Neutrophil (primary cell): ENCODE measurements around a stretch of chr10.

- PRO-cap = no peak
Observed at GRCh38 chr10:71235337-71235802, 23.0 kb downstream of the UNC5B start.

DNA sequence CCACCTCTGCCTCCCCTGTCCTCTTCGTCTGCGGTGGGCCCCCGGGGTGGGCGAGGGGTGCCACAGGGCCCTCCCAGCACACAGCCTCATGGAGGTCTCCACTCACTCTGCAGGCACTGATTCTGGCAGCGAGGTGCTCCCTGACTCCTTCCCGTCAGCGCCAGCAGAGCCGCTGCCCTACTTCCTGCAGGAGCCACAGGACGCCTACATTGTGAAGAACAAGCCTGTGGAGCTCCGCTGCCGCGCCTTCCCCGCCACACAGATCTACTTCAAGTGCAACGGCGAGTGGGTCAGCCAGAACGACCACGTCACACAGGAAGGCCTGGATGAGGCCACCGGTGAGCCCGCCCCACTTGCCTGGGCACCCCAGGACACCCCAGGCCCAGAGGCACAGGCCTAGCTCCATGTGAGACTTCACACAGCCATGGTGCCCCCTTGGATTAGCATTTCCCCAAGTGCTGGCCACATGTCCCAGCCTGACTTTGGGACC is 39.3 kb upstream of the SLC29A3 start:
- PRO-cap = no peak

DNA sequence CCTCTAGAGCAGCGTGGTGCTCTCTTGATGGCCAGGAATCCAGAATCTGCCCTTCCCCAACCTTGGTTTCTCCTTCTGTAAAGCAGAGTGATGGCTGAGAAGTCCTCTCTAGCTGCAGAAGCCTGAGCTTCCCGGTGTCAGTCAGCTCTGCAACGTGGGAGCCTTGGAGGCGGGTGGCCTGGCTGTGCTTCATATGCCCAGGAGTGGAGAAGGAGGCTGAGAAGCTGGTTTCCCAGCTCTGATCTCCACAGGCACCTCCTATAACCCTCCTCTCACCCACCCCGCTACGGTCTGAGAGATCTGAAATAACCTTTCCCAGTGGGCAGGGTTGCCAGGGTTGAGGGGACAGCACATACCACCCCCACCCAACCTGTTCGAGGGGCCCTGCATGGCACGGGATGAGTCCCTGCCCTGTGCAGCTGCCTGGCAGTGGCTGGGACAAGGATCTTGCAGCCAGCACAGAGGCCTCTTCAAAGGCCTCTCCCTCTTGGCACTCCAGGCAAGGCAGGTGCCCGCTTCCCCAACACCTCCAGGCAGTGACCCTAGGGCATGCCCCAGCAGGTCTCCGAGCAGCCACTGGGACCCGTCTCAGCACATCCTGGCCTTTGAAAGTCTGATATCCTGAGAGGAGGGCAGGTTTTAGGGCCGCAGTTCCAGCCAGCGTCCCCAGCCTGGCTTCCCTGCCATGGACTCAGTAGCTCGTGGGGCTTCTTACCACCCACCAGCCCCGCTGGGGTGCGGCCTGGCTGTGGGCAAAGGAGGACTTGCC is 18.3 kb upstream of the SLC29A3 start:
- PRO-cap = no peak

GRCh38 chr10:71337093-71337642 is 18.1 kb downstream of the SLC29A3 start:
- PRO-cap = no peak

- PRO-cap = no peak
Observed at GRCh38 chr10:71345041-71345487, 26.0 kb downstream of the SLC29A3 start.

- PRO-cap = no peak
Observed at GRCh38 chr10:71347829-71348293, 28.8 kb downstream of the SLC29A3 start.

GRCh38 chr10:71397848-71398296 is 1.2 kb downstream of the CDH23 start:
- PRO-cap = no peak

DNA sequence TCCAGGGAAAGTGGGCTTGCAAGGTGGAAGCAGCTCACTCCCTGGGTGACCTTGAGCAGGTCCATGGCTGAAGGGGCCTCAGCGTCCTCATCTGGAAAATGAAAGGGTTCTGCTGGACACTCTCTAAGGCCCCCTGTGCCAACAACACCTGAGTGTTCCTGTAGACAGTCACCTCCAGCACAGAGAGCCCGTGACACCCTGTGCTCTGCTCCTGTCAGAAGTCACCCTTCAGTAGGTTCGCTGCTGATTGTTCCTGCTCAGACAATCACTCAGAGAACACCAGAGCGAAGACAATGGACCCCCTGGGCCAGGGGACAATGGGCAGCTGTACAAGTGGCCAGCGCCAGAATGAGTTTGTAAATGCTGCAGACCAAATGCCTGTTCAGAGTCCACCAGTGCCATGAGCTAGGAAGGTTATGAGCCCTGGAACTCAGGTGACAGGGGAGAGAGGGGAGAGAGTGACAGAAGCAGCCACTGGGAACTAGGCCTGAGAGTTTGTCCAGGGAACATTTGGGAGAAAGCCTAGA is 60.6 kb downstream of the C10orf105 start:
- PRO-cap = no peak

- PRO-cap = no peak
Observed at GRCh38 chr10:71726808-71727190, 7.2 kb upstream of the C10orf105 start.

DNA sequence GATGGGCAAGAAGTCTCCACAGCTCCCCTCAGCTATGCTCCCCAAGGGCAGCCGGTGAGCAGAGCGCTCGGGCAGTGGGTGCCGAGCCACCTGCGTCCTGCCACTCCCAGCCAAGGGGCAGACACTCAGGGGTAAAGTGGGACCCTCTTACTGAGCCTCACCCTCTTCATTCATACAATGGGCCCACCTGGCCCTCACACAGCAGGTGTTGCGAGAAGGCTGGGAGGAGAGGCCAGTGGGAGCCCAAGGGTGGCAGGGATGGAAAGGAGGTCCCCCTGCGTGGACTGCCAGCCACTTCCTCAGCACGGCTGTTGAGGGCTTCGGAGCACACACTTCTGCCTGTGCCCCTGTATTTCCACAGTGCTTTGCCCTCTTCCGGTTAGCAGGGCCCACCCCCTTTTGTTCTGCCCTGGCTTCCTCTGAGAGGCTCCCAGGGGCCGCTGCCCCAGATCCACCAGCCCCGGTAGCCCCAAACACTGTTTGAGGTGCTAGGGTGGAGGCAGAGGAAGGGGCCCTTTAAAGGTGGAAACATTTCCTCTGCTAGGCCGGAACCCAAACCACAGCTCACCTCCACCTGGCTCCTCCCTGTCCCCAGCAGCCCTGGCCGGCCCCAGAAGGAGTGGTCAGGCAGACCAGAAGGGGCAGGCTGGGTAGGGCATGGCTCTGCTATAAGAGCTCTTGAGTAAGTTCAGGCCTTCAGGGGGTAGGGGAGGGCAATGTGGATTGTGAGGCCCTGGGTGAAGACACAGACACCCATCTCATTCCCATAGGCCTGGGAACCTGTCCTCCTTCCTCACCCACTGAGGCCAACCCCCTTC is 16.4 kb upstream of the C10orf105 start:
- PRO-cap = unidirectional peak, minus-strand start at position 337 of the sequence

GRCh38 chr10:71745436-71745900 is 25.9 kb upstream of the C10orf105 start:
- PRO-cap = unidirectional peak, minus-strand start at chr10:71745665

- PRO-cap = no peak
Observed at GRCh38 chr10:71749673-71750159, 23.6 kb downstream of the VSIR start.

DNA sequence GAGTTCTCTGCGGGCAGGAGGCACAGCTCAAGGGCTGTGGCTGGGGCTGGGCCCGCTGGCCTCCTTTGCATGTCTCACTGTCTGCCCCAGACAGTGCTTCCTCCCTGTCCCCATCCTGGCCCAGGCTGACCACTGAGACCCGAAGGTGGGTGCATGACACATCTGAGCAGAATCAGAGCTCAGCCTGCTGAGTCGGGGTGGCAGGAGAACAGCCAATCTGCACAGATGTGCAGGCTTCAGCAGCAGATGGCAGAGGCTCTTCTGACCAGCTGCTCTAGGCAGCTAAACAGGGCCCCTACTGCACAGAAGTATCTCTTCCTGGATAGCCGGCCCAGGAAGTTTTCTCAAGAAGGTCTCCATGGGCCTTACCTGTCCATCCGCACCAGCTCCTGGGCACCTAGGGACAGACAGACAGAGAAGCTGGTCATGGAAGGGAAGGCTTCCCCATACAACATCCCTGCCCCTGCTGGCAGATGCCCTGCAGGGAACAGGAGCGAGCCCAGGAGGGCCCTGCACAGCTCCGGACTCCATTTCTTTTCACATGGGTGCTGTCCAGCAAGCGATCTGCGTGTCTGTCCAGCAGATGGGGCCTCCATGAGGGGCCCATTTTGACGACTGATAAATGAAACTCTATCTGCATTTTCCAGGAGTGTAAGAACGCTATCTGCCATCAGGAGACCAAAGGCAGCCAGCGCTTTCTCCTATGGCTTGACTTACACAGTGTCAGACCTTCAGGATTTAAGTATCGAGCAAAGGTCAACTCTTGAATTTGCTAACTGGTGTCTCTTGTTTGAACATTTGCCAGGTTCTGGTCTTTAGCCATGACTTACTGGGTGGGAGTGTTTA is 20.5 kb downstream of the VSIR start:
- PRO-cap = no peak

GRCh38 chr10:71809691-71810597 is 36.6 kb upstream of the VSIR start:
- PRO-cap = no peak

DNA sequence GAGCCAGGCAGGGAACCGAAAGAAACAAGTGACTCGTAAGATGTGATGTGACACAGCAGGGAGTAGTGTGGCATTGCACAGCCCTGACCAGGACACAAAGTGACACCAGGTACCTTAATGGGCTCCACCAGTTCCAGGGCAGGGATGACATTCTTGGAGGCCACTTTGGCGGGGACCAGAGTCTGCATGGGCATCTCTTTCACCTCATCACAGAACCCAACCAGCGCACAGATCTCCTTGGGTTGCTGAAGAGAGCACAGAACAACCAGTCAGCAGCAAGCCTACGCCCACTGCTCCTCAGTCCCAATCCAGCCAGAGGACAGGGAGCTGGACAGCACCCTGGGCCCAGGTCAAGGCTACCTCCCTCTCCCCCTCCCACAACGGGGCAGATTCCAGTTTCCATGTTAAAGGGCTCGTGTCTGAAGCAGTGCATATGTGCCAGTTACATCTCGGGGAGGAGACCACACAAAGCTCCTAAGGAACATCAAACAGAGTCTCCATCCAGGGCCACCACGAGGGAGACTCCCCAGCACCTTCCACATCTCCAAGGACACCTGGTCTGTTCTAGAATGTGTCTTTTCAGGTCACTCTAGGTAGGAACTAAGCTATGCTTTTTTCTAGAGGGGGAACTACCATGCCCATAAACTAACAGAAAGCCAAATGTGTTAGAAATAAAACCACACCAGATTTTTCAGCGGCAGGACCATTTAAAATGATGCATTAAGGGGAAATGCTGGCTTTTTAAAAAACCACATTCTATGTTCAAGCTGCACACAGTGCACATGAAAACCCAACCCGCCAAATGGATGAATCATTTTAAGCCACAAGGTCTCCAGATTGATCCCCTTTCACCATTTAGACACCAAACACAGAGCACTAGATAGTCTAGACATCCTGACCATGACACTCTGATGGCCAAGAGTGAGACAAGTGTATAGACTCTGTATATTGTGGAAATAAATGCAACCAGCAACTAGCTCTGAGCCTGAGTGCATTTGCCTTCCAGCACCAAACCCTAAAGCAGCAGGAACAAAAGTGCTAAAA is 29.0 kb downstream of the PSAP start:
- PRO-cap = no peak

- PRO-cap = no peak
Observed at GRCh38 chr10:71860149-71861069, 9.4 kb upstream of the PSAP start.

GRCh38 chr10:71888578-71889447 is 37.8 kb upstream of the PSAP start:
- PRO-cap = unidirectional peak, plus-strand start at chr10:71889055

- PRO-cap = no peak
Observed at GRCh38 chr10:71889905-71890787, 39.1 kb upstream of the PSAP start.

DNA sequence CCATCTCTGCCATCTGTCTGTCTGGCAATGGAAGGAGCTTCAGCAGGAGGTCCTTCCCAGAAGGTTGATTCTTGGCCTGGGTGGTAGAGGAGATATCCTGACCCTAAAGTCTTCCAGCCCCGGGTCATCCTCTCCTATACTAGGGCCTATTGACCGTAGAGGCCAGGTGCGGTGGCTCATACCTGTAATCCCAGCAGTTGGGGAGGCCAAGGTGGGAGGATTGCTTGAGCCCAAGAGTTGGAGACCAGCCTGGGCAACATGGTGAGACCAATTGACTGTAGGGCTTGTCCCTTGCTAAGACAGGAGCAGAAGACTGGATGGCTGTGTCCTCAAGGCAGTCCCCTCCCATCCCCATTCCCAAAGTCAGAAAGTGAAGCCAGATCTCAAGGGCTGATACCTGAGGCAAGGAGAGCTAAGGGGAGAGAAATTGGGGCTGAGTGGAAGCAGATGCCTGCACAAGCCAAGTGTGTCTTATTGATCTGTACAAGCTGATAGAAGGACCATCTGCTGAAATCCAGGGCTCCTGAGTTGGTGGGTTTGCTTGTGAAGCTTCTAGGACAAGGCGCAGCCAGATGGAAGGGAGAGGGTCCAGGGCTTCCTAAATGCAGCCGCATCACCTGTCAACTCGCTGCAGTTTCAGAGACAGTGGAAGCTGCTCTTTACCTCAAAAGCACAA is 48.1 kb downstream of the CHST3 start:
- PRO-cap = no peak

DNA sequence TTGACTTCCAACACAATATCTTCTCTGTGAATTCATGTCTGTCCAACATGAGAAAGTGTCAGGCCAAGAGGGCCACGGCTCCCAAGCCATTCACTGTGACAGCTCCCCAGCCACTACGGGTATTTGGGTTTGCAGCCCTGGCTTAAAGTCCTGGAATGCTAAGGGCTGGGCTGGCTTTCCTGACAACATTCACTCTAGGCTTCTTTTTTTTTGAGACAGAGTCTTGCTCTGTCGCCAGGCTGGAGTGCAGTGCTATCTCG is 53.3 kb downstream of the CHST3 start:
- PRO-cap = no peak